Amniotic epithelial cell (primary cell): ENCODE results near the gene SLC24A4.

DNA sequence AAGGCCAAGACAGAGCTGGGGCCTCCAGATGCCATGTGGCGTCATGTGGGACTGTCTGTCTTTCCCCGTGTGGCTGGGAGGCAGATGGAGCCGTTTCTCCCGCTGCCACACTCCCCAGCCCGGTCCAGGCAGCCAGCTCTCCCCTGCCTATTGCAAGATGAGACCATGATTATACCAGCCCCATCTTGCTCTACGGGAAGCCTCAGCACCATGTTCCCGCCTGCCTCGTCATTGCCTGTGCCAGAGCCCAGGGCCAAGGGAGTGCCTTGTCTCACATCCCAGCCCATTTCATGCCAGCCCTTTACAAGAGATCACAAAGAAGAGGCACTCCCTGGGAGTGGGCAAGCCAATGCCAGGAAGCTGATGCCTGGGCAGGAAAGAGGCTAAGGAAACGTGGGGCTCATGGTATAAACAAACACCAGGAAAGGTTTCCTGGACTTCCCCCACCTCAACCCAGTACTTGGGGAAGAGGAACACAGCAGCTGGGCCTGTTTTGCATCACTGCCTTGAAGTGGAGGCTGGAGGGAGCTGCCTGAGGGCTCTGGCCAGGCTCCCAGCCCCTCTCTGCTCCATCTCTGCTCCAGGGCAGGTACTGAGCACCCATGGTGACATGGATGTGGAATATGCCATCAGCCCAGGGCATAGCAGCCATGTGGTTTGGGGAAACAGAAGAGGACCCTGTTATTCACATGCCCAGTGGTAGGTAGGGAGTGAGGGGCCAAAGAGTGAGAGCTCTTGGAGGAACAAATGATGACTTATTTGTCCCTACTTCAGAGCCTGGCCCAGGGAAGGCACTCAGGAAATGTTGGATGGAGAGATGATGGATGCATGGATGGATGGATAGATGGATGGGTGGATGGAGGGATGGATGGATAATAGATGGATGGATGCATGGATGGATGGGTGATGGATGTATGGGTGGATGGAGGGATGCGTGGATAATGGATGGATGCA, 23.7 kb downstream of the GPR68 start:
- RRBS, result no CpG with 5 or more reads among the region's 10 CpGs

DNA sequence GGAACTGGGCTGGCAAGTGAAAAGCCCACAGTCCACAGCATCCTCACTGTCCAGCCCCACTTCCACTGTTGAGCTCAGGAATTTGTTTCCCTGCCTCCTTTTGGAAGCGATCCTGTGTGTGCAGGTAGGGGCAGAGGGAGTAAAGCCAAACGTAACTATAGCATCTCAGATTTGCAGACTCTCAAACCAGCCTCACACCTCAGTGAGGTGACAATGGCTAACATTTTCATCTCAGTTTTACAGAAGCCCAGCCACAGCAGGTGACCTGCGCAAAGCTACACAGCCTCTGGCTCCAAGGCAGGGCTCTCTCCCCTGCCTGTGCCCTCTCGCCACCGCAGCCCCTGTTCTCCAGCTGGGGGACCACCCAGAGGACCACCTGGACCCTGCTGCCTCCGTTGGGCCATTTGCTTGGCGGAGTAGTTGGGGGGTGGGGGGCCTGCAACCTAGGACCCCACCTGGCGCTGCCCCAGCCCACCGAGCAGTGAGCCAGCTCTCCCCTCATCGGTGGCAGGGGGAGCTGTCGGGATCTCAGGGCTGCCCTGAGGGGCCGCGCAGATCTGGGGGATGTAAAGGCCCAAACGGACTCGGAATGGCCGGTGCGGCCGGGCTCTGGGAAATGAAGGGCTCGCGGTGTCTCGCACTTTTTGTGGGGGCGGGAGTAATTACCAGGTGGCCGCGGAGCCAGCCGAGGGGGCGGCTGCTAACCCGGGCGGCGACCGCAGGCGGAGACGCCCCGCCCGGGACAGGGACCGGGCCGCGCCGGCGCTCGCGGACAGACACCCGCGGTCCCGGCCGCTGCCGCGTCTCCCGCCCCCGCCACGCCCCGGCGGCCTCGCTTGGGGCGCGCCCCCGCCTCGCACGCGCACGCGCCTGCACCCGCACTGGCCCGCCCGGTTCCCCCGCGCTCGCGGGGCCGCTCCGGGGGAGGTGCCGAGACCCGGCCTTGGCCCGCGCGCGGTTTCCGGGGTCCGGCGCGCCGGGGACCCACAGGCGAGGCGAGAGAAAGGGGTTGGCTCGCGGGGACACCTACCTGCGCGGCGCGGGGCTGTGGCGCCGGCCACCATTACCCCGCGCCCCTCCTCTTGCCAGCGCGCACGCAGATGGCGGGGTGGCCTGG, 8.5 kb upstream of the GPR68 start:
- RRBS, result 2% methylated on average over 30 of the region's 97 CpGs

DNA sequence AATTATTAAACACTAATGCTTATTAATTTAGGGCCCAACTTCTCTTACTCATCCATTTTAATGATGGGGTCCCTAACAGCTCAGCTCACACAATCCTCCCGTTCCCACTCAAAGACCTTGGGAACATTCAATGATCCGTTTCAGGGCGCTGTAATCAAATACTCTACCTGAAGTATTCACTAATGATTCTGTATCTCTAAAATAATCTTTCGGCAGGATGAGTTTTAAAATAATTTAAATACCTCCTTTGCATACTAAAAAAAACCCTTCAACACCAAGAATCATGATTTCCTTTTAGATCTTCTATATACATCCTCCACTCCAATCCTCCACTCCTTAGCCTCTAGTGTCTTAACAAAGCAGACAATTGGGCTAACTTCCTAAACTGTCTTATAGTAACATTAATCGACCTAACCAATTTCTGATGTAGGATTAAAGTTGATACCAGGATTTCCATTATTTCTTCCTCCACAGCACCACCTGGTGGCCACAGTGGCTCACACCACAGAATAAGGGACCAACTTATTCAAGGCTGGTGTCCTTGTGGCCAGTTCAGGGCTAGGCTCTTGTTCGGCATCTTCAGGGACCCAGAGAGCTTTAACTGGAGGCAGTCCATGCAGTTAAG, 41.8 kb upstream of the GPR68 start:
- RRBS, result no CpG with 5 or more reads among the region's 6 CpGs

DNA sequence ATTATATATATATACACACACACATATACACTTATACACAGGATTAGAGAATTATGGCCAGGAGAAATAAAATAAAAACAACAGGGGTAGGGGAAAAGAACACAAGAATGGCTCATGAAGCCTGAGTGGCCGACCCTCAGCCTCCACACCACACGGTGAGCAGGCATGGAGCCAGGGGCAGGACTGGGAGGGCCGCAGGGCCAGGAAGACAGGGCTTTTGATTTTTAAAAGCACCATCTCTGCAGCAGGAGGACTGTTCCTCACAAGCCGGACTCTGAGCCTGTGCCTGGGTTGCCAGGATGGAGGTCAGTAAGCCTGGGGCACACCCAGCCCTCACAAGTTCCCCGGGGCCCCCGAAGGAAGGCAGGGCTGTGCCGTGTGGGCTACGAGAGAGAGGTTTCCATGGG, 65.0 kb downstream of the CCDC88C start:
- RRBS, result 37% methylated on average over 2 of the region's 8 CpGs

DNA sequence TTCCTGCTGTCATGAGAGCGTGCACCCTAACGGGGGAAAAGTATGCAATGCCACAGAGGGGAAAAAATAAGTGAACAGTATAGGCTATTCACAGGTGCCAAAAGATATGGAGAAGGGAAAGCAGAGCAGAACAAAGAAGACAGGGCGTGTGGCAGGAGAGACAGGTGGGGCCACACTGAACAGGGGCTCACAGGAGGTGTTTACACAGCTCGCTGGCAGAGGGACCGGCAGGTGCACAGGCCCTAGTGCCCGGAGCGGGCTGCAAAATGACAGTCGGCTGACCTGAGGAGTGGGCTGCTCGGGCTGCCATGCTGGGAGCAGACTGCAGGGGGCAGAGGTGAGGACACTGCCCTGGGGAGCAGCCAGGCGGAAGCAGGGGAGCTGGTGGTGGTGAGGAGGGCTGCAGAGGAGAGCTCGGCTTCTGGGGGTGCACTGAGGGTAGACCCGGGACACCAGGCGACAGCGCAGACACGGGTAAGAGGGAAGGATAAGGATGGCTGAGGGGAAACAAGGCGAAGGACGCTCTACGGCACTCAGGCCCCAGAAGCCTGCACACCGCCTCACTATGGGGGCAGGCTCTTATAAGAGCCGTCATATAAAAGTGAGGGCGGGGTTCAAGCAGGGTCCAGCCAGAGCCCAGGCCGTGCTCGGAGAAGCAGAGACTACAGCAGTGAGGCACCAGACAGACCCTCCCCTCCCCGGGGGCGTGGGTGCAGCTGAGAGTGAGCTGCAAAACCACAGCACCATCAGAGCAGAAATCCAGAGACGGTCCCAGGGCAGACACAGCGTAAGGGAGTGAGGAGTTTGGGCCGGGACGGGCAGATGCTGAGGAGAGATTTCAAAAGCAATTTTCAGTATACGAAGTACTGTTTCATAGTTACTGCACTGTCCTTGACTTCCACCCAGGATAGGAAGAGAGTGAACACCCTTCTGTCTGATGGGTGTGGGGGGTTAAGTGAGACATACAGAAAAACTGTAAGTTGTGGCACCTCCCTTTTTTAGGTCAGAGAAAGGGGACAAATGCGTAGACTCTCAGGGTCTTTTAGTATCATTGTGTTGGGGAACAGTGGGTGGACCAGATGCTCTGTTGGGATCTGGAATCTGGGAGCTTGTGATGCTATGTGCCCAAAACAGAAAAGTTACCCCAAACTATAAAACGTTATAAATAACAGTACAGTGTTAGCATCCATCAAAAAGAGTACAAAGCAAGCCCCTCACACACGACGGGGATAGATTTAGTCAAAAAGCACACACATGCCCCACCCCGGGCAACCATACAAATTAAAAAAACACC, 62.4 kb downstream of the CCDC88C start:
- RRBS, result no CpG with 5 or more reads among the region's 35 CpGs

DNA sequence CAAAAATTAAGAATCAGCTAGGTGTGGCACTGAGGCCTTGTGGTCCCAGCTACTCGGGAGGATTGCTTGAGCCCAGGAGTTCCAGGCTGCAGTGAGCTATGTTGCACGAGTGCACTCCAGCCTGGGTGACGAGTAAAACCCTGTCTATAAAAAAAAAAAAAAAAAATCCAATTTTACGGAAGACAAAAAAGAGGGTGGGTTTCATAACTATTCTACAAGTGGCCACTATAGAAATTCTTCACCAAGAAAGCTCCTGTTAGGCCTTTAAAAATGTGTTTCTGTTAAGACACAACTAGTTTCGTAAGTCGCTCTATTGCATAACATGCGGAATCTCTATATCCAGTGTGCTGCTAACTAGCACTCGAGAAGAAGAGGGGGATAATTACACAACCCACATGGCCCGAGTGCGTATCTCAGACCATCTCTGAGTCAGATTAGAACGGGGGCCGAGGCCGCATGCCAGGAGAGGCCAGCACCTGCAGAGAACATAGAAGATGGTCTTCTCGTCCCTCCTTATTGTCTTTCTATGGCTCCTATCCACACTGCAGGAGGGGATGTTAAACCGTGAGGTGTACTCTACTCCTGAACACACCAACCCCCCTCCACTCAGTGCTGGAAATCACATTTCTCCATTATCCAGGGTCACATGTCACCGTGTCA, 56.5 kb downstream of the CCDC88C start:
- RRBS, result no CpG with 5 or more reads among the region's 16 CpGs

- RRBS, result no CpG with 5 or more reads among the region's 13 CpGs
Measured at GRCh38 chr14:91384308-91385177, 33.1 kb downstream of the CCDC88C start.

DNA sequence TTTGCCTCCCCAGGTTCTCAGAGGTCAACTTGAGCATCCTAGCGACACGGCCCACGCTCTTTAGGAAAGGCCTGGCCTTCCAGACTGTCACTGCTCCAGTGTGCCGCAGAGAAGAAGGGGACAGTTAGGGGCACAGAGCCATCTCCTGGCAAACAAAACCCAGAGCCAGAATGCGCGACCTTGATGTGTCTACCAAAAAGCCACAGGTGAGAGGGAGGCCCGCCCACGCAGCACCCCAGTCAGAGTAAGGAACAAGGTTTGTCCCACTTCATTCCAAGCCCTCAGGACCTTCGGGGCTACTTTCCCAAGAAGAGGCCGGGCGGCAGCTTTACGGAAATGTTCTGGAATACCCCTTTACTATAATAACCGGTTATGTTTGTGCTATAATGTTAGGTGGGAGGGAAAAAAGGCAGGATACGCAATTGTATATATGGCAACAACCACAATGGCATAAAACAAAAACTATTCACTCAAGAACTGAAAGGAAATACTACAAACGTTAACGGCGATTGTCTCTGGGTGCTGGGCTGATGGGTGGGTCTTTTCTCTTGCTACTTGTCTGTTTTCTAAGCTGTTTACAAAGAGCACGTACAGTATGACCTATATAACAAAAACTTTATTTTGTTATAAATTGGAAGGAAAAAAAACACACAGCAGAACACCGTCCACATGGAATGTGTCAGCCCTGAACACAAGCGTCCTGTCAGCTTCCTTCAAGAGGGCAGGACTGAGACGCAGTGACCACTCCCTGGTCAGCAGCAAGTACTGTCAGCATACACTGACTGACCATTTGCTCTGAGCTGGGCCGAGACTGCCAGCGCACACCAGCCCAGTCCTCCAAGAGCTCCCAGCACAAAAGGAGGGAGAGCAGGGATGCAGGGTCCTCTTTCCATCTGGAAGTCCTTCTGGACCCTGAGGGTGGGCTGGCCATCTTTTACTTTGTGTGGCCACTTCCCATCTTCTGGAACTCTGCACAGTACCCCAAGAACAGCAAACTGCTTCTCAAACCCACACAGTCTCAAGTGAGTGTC, 12.2 kb downstream of the CCDC88C start:
- RRBS, result no CpG with 5 or more reads among the region's 23 CpGs

DNA sequence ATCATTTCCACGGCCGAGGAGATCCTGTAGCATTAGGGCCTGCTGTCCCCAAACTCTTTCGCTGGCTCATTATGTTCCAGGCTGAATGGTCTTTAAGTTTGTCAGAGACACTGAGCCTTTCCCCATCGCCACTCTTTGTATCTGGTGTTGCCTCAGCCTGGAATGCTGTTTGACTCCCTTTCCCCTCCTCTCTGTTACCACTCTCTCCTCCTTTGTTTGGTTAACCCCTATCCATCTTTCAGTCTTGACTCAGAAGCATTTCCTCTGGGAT, 95.4 kb upstream of the PPP4R3A start:
- RRBS, result no CpG with 5 or more reads among the region's 4 CpGs

DNA sequence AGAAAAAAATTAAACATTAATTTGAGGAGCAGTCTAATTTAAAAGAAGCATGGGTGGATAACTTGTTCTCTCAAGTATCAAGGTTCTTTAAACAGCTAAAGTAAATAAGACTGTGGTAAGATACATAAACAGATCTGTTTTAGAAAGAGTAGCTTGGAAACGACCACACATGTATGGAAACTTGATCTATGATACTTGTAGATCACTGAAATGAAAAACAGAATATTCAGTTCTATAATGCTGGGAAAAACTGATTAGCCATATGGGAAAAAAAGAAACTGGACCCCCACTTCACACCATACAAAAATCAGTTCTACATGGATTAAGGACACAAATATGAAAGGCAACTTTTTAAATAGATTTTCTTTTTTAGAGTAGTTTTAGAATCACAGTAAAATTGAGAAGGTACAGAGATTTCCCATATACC, 35.9 kb downstream of the TC2N start:
- RRBS, result no CpG with 5 or more reads among the region's 1 CpG

GRCh38 chr14:91906426-91906994, 39.2 kb upstream of the TC2N start:
- RRBS, result no CpG with 5 or more reads among the region's 6 CpGs

DNA sequence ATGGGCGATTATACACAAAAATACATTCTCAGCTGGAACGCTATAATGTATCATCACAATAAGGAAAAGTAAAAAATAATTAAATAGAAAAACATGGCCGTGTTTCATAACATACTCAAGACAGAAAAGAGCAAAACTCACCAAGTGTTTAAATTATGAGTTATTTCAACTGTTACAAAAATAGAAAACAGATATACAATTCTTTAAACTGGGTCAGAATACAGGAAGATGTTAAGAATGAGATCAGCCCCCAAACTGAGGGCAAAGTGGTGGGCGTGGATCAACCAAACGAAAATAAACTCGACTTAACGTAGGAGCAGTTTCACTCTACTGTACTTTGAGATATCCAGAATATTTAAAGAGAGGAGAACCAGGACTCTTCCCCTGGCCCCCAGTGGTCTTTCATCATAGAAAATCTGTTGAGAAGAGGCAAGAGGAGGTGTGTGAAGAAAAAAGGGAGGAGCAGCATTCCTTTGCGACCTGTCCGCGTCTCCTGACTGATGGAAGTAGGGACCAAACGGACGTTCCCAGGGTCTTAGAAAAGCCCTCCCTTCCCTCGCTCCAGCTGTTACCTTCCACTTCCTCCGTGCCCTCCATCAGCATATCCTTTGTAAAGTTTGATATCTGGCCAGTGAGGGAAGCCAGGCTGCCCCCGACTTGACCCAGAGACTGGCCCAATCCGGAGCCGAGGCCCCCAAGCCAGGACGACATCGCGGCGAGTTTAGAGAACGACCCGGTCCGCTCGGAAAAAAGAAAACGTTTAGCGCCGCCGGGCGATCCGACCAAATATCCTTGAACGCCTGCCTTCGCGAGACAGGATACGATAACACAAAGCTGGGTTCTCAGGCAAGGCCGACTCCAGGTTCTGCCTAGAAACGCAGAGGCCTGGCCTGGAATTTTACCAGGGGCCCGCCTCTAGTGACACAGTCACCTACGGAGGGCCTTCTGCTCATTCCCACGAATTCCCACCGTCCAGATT, 595 bp downstream of the TRIP11 start:
- RRBS, result 1% methylated on average over 8 of the region's 41 CpGs

DNA sequence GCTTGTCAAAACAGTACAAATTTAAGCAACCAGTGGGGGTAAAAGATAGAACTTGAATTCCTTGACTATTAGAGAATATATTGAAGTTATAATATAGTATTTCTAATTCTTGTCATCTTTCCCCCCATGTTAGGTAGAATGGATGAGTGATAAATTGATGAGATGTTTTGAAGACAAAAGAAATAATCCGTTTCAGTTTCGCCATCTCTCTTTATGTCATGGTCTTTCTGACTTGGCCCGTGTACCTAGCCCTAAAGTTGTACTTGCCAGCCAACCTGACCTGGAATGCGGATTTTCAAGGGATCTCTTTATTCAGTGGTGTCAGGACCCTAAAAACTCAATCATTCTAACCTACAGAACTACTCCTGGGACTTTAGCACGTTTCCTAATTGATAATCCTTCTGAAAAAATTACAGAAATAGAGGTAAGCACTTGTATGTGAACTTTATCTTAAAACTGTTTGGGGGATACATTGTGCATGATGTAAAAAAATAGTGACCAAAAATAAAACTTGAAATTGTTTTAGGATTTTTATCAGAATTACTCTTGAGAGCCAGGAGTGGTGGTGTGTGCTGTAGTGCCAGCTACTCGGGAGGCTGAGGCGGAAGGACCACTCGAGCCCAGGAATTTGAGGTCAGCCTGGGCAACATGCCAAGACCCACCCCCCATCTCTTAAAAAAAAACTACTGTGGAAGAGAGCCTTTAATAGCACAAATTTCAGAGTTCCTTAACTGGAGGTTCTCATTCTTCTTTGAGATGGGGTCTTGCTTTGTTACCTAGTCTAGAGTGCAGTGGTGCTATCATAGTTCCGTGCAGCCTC, 21.3 kb downstream of the CPSF2 start:
- RRBS, result no CpG with 5 or more reads among the region's 9 CpGs

DNA sequence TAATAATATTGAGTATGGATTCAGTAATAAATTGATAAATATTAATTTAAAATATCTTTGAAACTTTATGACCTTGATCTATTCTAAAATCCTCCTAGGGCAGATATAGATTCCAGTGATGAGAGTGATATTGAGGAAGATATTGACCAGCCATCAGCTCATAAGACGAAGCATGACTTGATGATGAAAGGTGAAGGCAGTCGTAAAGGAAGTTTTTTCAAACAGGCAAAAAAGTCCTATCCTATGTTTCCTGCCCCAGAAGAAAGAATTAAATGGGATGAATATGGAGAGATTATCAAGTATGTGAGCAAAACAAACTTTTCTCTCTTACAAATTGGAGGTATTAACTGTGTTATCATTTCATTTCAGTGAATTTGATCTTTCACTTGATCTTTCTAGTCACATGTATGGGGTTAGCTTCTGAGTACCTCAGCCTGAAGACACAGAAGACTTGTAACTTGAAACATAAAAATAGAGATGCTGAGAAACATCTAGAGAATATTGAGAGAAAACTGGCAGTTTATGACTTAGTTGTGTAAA, 33.3 kb downstream of the CPSF2 start:
- RRBS, result no CpG with 5 or more reads among the region's 2 CpGs

DNA sequence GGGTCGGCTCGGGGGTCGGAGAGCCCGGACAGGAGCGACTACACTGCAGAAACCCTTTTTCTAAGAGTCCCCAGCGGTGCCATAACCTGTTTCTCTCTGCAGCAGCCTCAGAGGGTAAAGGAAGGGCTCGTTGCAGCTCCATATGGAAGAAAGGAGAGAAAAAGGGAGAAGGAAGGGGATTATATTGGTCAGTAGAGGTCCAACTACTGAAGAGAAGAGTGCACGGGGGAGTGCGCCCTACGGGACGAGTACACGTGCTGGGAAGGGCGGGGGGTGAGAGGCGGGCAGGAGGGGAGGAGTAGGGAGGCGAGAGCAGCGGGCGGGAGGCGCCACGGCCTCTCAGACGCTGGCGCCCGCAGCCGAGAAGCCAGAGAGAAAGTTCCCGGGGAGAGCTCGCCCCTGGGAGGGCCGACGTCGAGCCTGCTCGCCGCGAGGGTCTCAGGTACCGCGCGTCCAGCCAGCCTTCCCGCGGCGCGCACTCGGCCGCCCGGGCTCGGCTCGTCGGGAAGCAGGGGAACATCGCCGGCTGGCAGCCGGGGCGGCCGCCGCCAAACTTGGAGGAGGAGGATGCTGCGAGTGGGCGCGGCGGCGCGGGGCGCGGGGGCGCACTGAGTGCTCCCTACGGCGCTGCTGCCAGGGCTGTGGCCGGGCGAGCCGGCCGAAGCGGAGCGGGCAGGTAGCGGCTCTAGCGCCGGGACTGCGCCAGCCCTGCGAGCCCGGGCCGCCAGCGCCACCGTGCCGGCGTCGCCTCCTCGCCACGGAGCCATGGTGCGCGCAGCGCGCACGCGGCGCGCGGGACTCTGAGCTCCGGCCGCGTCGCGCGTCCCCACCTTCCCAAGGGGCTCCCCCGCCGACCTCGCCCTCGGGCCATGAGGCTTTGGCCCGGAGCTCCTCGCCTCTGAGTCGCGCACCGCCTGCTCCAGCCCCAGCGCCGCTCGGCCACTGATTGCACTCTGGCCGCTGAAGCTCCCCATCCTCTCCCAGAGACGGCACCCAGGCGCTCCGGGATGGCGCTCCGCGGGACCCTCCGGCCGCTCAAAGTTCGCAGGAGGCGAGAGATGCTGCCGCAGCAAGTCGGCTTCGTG, at the start of gene SLC24A4:
Gene SLC24A4, plus strand, starts transcription at position 342 of the 1,085 bp plus-strand sequence.
- RRBS, result 3% methylated on average over 39 of the region's 122 CpGs

DNA sequence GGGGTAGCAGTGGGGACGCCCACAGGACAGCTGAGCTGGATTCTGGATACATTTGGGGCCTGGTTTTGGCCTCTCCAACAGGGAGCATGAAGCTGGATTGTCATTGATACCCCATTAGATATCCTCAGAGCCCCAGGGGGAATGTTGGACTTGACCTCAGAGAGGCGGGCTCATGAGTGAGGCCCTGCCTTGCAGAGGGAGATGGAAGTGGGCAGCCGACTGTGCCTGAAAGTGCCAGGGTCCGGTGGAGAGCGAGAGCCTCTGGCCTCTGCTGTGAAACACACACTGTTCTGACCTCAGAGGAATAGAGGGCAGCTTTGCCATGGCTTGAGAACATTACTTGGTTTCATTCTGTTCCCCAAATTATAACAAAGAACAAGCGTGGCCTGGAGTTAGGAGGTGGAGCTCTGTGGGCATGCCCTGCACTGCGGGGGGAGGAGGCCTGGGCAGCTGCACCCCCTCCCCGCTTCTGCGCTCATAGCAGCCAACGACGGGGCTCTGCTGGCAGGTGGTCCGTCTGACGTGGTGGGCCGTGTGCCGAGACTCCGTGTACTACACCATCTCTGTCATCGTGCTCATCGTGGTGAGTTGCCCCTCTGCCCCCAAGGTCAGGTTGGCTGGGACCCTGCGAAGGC, 70.6 kb upstream of the RIN3 start:
- RRBS, result no CpG with 5 or more reads among the region's 19 CpGs

DNA sequence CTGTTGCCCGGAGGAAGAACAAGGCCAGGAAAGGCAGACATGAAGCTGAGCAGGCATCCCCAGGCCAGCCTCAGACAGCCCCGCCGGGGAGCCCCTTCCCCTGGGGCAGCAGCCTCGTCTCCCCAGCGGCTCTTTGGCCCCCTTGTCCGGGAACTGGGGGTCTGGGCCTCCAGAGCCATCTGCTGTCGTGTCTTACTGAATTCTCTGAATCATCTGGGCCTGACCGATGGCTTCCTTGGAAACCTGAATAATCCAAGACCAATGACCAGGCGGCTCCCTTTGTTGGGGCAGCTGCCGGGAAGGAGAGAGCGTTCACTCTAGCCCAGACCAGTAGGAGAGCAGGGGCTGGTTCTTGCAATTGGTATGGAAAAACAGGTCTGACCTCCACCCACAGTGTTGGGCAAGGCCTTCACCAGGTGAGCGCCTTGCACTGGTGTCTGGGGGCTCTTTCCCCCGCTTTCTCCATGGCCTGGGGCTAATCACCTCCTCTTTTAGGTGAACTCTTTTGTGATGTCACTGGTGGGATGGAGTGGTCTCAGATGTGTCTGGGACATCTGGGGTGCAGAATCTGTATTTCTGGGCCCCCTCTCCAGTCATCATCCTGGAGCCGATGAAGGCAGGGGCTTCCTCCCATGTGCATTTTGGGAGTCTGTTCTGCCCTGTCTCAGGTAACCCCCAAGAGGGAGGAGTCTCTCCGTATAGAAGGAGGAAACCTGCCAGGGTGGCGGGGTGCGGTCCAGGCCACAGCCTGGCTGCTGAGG, 63.7 kb upstream of the RIN3 start:
- RRBS, result 19% methylated on average over 6 of the region's 17 CpGs

DNA sequence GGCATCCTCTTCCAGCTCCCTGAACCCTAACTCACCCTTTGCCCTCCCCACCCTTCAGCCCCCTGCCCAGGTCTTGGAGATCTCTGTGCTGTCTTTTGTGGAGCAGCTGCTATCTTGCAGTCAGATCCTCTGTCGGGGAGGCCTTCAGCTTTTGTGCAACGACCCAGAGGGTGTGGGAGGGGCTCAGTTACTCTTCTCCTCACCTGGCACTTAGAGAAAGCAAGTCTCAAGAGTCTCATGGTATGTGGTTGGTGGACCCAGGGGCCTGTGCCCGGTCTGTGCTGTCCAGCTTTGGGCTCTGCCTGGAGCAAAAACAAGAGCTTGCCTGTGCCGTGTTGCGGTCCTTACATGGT, 89.7 kb downstream of the RIN3 start:
- RRBS, result no CpG with 5 or more reads among the region's 5 CpGs

DNA sequence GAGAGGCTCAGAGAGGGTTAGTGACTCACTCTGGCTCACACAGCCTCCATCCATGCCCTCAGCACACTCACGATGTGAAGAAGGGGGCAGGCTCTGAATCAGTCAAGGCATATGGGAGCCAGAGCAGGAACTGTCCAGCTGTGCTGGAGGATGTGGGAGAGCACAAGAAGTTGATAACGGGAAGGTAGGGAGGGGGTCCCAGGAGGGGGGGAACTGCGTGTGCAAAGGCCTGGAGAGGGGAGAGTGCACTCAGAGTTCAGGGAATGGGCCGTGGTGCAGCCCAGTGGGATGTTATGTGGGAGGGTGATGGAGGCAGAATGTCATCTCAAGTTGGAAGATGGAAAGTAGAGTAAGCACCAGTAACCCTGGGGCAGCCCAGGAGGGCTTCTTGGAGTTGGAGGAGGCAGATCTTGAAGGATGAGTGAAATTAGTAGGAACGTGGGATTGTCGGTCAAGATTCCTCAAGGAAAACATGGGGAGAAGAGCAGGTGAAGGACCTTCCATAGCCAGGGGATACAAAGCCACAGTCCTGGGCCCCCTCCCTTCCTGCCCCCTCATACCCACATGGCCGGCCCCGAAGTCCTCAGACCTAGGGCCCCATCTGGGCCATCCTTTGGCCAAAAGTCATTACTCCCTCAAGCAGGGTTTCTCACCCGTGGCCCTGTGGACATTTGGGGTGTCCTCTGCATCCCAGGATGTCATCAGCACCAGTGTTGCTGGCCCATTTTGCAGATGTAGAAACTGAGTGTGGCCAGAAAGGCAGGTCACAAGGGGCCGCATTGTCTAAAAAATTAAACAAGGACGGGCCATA, 77.1 kb downstream of the LGMN start:
- RRBS, result no CpG with 5 or more reads among the region's 11 CpGs